Myometrial cell (primary cell): ENCODE measurements around a stretch of chr19.

- RAMPAGE, long total RNA: no peak
These were observed 1.2 kb downstream of the CCNP start for GRCh38 chr19:40225258-40225802.

GRCh38 chr19:40263526-40263863 lies 21.6 kb downstream of the AKT2 start:
- RAMPAGE, long total RNA: no peak

DNA sequence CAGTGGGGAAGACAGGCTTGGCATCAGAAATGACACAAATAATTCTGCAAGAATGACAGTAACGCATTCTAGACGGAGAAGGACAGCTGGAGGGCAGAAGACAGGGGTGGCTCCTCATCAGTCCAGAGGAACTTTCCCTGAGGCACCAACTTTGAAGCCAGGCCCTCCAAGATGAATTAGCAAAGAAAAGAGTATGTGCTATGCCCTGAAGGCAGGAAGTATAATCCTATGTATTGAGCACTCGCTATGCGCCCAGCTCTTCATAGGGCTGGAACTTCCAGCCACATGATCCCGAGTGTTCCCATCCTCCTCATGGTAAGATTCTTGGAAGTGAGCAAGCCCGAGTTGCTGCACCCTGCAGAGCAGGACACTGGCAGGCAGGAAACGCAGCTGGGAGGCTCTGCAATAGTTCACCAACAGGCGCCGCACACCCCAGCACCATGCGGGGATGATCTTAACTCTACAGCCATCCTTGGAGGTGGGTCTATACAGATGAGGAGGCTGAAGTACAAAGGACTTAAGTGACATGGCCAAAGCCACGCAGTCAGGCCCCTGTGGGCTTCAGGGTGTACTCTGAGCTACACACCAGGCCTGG lies 25.3 kb downstream of the C19orf47 start:
- RAMPAGE, long total RNA: no peak

DNA sequence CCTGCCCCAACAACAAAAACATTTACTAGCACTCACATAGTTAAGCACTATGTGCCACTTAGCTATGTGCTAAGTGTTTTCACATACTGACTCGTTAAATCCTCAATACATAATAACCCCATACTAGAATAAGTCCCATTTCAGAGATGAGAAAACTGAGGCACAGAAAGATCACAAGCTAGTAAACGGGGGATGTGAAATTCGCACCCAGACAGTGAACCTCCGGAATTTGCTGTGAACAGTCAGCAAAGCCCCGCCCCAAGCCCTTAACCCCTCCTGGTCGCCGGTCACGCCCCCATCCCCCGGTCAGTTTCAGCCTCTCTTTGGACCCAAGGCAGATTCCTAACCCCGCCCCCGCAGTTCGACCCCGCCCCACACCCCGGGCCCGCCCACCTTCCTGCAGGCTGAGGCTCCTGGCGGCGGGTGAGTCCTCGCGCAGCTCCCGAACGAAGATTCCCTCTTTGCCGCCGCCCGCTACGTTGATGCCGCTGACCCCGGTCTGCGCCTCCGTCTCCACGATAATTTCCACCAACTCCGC lies 9.8 kb downstream of the PRX start:
- RAMPAGE, long total RNA: no peak

DNA sequence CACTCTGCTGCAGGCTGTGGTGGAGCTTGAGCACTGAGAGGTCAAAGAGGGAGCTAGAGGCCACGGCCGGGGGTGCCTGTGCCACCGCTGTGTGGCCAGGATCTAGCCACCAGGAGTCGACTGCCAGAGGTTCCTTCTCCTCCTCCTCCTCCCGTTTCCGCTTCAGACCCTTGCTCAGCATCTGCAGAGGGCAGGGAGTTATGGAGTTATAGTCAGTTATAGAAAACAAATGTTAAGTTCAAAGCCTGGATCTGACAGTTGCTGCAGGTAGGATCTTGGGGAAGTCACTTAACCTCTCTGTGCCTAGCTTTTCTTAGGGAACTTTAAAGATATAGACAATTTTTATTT lies 2.5 kb downstream of the SERTAD1 start:
- RAMPAGE, long total RNA: no peak

- RAMPAGE, long total RNA: no peak
These were observed 363 bp upstream of the SERTAD1 start for GRCh38 chr19:40426216-40426494.

DNA sequence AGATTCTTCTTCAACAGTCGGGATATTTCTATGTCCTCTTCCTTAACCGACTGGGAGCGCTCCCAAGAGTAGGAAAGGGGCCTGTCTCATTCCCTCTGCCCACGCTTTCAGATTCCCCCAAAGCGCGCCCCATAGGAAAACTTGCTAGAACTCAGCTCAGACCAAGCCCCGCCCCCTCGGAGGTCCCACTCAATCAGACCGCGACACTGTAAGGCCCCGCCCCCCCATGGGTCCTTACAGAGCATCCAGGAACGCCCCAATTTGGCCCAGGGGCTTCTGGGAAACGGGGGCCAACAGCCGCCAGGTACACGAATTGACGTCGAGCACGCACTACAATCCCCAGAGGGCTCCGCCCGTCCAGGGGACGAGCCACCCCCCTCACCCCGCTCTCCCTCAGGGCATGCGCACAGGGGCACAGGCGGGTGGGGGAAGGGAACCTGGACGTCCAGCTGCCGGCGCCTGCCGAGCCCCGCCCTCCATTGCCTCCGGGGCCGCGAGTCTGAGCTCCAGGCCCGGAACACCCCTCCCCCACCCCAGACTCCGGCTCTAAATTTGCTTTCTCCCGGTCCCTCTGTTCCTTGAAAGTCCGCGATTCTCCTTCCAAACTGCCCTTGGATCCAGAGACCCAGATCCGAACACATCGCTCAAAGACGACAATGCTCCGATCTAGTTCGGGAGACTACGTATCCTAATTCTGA lies 1.0 kb downstream of the SERTAD3 start:
- RAMPAGE, long total RNA: no peak

DNA sequence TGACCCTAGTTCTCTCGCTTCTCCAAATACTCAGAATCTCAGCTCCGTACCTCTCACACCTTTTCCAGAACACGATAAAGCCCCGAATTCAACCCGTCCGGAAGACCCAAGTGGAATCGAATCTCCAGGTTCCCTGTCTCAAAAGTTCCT lies 455 bp downstream of the SERTAD3 start:
- RAMPAGE, long total RNA: no peak

DNA sequence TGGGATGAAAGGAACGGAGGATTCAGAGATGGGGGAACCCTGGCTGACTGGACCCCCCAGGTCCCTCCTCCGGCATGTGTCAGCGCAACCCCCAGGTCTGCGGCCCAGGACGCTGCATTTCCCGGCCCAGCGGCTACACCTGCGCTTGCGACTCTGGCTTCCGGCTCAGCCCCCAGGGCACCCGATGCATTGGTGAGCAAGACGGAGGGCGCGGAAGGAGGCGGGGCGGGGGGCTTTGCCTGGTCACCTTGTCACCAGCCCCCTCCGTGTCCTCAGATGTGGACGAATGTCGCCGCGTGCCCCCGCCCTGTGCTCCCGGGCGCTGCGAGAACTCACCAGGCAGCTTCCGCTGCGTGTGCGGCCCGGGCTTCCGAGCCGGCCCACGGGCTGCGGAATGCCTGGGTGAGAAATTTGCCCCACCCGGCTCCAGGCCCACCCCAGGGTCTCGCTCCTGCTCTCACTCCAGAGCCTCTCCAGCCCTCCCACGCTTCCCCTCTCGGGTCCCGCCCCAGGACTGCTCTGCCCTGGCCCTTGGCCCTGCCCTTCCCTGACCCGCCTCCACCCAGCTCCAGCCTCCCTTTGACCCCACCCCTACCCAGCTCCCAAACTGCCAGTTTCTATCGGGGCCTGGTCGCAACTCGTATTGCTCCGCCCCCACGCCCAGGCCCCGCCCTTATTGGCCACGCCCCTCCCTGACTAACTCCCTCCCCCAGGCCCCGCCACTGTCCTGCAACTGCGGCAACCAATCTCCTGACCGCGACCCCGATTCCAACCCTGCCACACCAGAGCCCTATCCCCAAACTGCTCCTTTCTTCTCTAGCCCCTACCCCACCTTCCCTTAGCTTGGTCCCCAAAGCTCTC lies 8.5 kb downstream of the LTBP4 start:
- RAMPAGE, long total RNA: no peak

DNA sequence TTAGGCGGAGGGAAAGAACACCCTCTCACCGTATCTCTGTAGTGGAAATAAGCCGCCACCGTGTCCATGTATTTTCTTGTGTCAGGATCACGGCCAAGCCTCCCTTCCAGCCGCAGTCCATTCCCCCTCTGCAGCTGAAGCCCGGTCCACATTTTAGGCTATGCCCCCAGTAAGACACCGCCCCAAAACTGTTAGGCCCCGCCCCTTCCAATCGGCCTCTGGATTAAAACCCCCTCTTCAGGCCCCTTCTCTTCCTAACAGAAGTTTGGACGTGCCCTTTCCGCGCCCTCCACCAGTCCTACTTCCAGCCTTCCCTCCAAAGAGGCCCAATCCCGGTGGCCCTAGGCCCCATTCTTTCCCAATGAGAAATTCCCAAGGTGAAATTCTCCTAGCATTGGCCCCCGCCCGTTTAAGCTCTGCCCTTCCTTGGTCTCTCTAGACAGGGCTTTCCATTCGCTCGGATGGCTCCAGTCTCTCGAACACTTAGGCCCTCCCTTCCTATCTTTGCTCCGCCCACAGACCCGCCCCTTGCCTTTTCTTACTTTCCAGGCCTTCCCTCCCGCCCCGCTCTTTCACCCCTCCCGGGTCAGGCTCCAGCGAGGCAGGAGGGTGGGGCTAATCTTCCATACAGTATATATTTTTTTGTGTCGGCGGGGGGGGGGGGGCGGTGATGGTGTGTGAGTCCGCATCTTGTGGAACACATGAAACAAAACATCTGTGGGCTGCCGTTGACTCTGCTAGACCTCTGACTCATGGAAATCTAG lies 13.6 kb downstream of the LTBP4 start:
- RAMPAGE, long total RNA: no peak

DNA sequence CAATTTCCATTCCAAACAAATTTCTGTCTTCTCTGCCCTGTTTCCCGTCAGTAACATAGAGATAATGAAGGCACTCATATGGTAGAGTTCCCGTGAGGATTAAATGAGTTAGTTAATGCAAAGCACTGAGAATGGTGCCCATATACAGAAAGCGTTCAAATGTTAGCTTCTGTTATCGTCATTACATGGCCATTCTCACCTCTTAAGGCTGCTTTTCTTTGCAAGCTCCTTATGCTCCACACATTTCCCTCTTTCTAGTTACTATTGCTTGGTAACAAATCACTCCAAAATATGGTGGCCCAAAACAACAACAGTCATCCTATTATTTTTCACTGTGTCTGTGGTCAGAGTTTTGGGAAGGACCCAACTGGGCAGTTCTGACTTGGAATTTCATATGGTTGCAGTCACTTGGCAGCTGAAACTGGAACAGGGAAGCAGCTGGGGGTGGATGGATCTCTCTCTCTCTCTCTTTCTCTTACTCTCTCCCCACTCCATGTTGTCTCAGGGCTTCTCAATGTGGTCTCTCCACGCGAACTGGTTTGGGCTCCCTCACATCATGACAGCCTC lies 39.8 kb downstream of the NUMBL start:
- RAMPAGE, long total RNA: no peak

DNA sequence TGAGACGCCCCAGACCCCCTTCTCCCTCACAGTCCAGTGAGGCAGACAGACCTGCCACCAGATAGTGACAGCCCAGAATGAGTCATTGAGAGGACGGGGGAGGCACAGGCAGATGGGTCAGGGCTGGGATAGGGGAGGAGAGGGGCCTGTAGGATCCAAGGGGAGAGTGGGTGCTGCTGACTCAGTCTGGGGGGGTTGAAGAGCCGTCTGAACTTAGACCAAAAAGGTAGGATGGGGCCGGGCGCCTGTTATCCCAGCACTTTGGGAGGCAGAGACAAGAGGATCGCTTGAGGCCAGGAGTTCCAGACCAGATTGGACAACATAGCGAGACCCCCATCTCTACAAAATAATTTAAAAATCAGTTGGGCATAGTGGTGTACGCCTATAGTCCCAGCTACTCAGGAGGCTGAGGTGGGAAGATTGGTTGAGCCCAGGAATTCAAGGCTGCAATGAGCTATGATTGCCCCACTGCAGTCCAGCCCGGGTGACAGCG lies 26.4 kb downstream of the NUMBL start:
- RAMPAGE, long total RNA: no peak

GRCh38 chr19:40667509-40668236 lies 22.8 kb downstream of the NUMBL start:
- RAMPAGE, long total RNA: no peak

DNA sequence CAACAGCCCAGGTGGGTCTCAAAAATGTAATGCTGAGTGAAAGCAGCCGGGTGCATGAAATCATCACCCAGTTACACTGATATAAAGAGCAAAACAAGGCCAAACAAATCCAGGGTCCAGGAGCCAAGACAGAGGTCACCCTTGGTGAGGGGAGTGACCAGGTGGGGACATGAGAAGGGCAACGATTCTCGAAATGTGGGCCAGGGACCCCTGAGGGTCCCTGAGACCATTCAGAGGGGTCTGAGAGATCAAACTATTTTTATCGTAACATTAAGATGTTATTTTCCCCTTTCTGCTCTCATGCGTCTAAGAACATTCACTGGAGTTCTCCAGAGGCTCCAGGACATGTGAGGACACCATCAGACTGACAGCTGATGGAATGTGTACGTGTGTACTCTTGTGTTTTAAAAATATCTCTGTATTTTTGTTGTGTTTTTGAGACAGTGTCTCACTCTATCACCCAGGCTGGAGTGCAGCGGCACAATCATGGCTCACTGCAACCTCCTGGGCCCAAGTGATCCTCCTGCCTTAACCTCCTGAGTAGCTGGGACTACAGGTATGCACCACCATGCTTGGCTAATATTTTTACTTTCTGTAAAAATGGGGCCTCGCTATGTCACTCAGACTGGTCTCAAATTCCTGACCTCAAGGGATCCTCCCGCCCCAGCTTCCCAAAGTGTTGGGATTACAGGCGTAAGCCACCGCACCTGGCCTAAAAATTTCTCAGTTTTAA lies 10.5 kb downstream of the COQ8B start:
- RAMPAGE, long total RNA: no peak

- RAMPAGE, long total RNA: no peak
These were observed 2.7 kb downstream of the COQ8B start for GRCh38 chr19:40713789-40714493.

- RAMPAGE, long total RNA: no peak
These were observed 5.6 kb downstream of the ACTMAP start for GRCh38 chr19:40744485-40745254.

DNA sequence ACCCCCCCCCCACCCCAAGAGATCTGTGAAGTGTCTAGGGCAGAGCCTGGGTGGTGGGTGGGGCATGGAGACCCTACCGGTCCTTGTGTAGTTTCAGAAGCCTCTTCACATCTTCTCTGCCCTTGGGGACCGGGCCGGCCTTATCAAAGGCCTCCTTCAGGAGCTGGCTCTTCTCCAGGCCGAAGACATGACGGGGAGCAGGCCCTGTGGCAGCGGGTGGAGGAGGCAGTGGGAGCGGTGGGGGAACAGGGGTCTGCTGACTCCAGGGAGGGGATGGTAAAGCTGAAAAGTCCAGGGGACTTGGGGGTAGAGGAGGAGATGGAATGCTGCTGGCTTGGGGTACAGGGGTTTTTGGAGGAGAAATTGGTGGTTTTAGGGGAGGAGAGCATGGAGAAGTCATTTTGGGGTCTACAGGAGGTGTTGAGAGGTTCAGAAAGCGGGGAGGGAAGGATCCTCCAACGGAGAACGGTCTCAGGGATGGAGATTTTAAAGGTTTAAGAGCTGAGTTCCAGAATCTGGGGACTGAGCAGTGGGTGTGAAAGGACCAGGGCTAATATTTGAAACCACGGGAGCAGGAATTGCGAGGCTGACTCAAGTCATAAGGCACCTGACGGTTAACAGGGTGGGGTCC lies 758 bp downstream of the ACTMAP start:
- RAMPAGE, long total RNA: no peak

GRCh38 chr19:40806628-40807496 lies 7.9 kb downstream of the EGLN2 start:
- RAMPAGE, long total RNA: no peak

- RAMPAGE, long total RNA: no peak
These were observed 12.8 kb downstream of the EGLN2 start for GRCh38 chr19:40811459-40812515.

GRCh38 chr19:40833783-40834044 lies 16.5 kb downstream of the CYP2A6 start:
- RAMPAGE, long total RNA: no peak